Measurements from ENCODE around the genes CBLIF, MS4A4E and PGA5.

GRCh38 chr11:59205611-59206048 lies 7.1 kb downstream of the MPEG1 start:
- PRO-cap, result no peak

GRCh38 chr11:59224119-59225055 lies 11.7 kb upstream of the MPEG1 start:
- PRO-cap, result no peak

- PRO-cap, result no peak
Measured at GRCh38 chr11:59367208-59367470, 8.4 kb downstream of the OR5AN1 start.

DNA sequence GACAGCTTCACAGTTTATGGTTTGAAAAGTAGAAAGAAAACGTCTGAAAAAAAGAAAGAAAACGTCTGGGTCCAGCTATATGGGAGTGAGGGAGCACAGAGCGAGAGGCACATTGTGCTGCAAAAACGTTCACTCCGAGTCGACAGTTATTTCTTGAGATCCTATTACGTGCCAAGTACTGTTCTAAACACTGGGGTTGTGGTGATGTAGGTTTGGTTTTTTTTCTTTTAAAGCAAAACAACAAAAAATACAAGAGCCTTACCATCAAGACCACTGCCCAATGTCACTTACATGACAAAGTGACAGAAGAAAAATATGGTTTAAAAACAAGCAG lies 40.6 kb downstream of the OR4D9 start:
- PRO-cap, result unidirectional peak, minus-strand start at position 148 of the sequence

GRCh38 chr11:59772104-59772718 lies 17.0 kb downstream of the STX3 start:
- PRO-cap, result no peak

DNA sequence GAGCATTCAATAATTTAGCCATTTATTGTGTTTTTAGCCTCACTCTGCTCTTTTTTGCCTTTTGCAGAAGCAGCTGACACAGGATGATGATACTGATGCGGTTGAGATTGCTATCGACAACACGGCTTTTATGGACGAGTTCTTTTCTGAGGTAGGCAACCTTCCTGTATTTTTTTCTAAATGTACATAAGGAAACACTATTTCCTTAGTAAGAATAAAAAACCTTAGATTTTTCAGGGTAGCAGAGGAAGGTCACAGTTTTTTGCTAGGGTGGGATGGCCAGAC lies 17.9 kb downstream of the STX3 start:
- PRO-cap, result no peak

GRCh38 chr11:59845427-59845761 lies at the start of gene CBLIF:
CBLIF (minus strand) TSS chr11:59845499.
- PRO-cap, result no peak

- PRO-cap, result bidirectional peak, plus-strand start at chr11:60184052, minus-strand start at chr11:60183961
Measured at GRCh38 chr11:60183519-60184272, 813 bp upstream of the MS4A6A start.

- PRO-cap, result bidirectional peak, plus-strand start at chr11:60242921, minus-strand start at chr11:60242789
Measured at GRCh38 chr11:60242590-60243354, at the start of gene MS4A4E. MS4A4E (minus strand) TSS chr11:60243137.

GRCh38 chr11:60711062-60711781 lies 11.8 kb downstream of the MS4A8 start:
- PRO-cap, result no peak

DNA sequence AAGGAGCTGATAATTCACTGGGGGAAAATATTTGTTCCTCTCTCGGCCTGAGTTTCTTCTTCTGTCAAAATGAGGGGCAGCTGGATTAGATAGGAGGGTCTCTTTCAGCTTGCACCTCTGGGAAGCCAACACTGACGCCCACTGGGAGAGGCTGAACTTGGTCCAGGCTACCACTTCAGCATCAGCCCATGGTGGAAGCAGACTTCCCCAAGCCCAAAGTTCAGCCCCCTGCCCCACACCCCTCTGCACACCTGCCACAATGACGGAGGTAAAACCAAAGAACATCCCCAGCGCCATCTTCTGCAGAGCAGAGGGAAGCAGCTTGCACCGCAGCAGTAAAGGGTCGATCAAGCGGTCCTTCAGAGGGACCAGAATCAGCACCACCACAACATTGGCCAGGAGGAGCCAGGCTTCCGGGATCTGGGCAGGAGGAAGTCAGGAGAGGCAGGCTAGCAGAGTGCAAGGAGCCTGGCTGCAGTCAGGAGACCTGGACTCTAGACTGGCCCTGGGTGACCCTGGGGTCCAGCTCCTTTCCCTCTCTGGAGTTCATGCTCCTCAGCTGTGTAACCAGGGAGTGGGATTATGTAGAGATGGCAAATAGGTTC lies 11.0 kb downstream of the SLC15A3 start:
- PRO-cap, result no peak

DNA sequence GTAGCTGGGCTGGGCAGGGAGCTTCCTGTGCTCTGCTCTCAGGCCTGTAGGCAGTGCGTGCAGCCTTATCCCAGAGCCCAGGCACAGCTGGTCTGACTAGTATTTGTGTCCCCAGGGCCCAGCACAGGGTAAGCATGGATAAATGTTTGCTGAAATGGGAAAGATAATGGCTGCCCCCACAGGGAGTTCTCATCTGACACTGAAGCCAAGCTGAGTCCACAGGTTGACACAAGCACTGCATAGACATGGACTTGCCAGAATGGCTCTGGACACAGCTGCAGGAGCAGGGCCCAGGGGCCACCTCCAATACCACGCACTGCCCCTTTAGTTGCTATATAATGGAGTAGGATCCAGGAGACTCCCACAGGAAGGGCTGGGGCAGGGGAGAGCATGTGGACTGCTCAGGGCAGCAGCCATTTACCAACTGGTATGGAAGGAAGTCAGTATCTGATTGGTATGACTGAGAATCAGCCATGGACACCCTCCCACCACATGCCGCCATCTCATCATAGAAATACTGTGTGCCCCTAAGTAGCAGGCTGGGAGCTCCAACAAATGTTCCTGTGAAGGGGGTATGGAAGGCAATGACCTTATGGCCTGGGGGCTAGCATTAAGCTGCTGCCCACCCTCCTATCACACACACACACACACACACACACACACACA lies 9.5 kb downstream of the SLC15A3 start:
- PRO-cap, result no peak

DNA sequence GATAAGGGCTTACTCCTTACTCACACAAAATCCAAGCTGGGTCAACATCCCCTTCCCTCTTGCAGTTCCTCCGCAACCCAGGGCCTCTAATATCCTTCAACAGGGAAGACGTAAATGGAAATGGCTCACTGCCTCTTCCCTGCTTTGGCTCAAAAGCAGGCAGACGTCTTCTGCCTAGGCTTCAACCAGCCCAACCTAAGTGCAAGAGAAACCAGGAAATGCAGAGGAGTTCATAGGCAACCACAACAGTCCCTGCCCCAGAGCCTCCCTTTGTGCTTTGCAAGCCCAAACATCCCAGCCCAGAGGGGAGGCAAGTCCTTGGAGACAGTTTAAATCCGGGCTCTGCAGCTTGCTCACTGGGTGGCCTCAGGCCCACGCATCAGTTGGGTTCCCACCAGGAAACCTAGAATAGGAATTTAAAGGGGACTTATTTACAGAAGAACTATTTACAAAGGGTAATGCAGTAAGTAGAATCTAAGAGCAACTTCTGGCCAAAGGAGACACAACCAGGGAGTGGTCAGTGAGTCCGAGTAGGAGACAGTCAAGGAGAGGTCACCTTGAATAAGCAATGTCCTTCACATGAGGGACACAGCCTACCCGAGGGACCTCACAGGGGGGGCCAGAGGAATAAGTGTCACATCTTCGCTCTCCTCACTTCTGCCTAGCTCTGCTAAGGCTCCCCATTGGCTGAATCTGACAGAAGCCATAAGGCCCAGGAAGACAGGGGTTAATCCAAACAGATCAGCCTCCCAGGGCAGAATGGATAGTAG lies 33.5 kb downstream of the CD6 start:
- PRO-cap, result no peak

DNA sequence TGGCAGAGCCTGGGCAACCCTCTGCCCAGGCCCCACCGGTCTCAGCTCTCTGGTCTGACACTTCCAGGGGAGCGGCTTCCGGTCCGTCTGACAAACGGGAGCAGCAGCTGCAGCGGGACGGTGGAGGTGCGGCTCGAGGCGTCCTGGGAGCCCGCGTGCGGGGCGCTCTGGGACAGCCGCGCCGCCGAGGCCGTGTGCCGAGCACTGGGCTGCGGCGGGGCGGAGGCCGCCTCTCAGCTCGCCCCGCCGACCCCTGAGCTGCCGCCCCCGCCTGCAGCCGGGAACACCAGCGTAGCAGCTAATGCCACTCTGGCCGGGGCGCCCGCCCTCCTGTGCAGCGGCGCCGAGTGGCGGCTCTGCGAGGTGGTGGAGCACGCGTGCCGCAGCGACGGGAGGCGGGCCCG lies 36.0 kb downstream of the CD6 start:
- PRO-cap, result no peak

DNA sequence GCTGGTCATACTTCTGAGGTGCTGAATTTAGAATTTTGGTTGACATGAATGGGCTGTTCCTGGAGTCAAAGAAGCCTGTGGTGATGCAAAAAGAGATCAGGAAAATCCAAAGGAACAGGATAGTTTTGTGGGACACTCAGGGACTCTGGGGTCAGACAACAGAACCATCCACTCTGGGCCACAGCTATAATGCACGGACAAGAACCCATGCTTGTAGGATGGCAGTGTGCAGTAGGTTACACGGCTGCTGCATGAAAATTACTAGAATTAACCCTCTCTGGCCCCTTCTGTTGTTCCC lies 22.2 kb upstream of the CD5 start:
- PRO-cap, result no peak

- PRO-cap, result no peak
Measured at GRCh38 chr11:61125963-61126330, 23.7 kb downstream of the CD5 start.

GRCh38 chr11:61162039-61162897 lies 1.0 kb upstream of the VPS37C start:
- PRO-cap, result no peak

DNA sequence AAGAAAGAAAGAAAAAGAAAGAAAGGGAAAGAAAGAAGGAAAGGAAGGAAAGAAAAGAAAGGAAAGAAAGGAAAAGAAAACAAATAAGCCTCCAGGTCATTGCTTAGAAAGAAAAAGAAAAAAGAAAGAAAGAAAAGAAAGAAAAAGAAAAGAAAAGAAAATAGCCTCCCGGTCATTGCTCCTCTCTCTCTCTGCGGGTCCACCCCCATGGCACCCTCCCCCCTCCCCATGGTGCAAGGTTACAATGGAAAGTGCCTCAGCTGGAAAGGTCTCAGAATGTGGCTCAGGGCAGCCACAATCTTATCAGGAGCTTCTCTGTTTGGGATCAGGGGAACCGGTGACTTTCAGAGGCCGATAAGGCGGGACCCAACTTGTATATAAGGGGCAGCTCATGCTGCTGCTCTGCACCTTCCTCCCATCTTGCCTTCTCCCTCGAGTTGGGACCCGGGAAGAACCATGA lies at the start of gene PGA5:
TSS of gene PGA5 (plus strand) at position 405 of the 460 bp plus-strand sequence.
- PRO-cap, result no peak

- PRO-cap, result no peak
Measured at GRCh38 chr11:61333733-61334309, 793 bp downstream of the TKFC start.

GRCh38 chr11:61477122-61477523 lies 3.8 kb upstream of the PPP1R32 start:
- PRO-cap, result no peak

Data from right common carotid artery plus branches (tissue), 1 donor.